Monocyte (primary cell): ENCODE measurements around a stretch of chr6.

- PRO-cap, 2 experiments, result no peak in any of the 2 experiments
Measured at GRCh38 chr6:163386484-163386932, 28.0 kb upstream of the QKI start.

- PRO-cap, 2 experiments, result no peak in any of the 2 experiments
Measured at GRCh38 chr6:163403586-163404000, 10.9 kb upstream of the QKI start.

DNA sequence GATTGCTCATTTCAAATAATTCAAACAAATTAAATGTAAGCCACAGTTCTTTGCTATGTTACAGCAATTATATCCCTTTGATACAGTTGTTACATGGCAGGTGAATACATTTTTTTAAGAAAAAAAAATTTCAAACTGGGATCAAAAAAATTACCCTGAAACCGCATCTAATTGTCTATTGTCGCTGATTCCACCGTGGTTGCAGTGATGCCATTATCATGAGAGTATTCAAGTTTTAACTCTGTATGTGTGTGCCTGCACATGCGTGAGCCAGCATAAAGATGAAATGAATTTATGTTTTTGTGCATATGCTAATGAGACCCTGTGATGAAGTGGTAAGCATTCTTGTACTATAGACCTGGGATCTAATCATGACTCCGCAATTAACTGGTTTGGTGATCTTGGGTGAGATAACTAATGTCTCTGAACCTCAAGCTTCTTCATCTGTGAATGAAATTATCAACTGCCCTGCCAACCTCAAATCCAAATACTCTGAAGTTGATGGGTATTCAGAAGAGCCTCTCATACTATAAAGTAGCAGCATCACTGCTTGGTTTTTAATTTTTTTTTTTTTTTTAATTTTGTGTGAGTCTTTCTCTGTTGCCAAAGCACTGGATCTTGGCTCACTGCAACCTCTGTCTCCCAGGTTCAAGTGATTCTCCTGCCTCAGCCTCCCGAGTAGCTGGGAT, 9.7 kb downstream of the QKI start:
- PRO-cap, 2 experiments, result peak in 2 of 2 experiments; most common plus-strand start position 602 of the sequence (in 2)

- PRO-cap, 2 experiments, result peak in 2 of 2 experiments; most common plus-strand start chr6:163465842 (in 2)
Measured at GRCh38 chr6:163465665-163466096, 51.2 kb downstream of the QKI start.

- PRO-cap, 2 experiments, result peak in 1 of 2 experiments; most common plus-strand start chr6:163466282 (in 1)
Measured at GRCh38 chr6:163466117-163467198, 51.9 kb downstream of the QKI start.

DNA sequence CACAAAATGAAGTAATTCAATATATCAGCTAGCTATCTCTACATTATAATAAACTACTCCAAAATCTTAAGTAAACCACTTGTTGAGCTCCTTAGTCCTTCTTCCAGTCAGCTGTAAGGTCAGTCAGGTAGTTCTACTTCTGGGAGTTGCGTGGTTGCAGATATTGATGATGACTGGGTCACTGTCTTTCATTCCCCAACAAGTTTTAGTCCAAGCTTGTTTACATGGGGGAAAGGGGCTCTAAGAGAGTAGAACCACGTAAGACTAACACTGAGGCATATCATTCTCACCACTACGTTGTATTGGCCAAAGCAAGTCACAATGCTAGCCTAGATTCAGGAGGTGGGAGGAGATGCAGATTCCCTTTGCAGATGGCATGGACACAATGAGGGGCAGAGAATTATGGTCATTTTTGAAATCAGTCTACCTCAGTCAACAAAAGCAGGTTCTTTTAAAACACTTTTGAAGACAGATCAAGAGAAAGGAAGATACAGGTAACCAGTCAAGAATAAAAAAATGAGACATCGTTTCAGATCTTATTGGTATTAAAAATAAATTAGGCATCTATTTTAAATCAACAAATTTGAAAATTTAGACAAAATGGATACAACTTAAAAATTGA, 58.6 kb downstream of the QKI start:
- PRO-cap, 2 experiments, result peak in 2 of 2 experiments; most common plus-strand start position 156 of the sequence (in 1)

DNA sequence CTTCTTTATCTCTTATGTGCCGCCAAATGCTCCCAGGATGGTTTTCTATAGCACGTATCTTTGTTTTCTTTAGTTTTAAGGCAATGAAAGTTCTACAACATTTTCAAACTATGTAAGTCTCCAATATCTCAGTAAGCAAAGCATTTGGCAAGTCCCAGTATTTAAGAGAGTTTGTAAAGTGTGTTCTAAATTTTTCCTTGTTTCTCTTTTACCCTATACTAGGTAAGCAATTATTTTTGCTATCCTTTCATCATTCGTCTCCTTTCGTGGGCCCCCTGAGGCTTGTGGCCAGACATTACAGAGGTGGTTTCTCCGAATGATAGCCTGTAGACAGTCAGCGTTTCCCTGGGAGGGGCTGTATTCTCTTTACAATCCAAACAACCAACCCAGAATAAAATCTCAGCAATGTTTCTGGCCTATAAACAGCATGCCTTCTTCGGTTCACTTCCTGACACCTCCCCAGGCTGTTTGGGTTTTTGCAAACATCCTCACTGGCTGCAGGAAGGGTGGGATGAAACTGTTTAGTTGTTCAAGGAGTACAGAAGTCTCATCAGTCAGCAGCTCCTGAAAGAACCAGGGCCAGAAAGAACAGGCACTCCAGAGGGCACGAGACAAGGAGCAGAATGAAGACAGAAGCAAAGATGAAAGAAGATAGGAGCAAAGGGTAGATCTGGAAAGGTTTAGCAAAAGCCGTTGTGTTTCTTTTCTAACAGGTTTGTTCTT, 349.9 kb downstream of the QKI start:
- PRO-cap, 2 experiments, result no peak in any of the 2 experiments

DNA sequence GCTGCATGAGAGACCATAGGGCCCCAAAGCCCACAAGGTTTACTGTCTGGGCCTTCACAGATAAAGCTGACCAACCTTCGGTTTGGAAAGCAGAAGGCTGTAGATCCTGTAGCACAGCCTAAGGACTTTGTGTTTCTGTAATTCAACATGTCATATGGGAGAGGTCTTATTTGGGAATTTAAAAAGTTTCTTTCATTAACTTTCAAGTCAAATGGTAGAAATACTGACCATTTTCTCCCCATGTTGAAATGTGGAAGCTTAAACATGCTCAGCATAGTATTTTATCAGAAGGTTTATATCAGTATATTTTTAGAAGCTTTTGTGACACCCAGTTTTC, 362.9 kb downstream of the QKI start:
- PRO-cap, 2 experiments, result no peak in any of the 2 experiments

- PRO-cap, 2 experiments, result no peak in any of the 2 experiments
Measured at GRCh38 chr6:163941177-163941816, 526.8 kb downstream of the QKI start.

- PRO-cap, 2 experiments, result no peak in any of the 2 experiments
Measured at GRCh38 chr6:163962537-163963180, 548.1 kb downstream of the QKI start.

GRCh38 chr6:165010078-165010443, 299.3 kb downstream of the C6orf118 start:
- PRO-cap, 2 experiments, result no peak in any of the 2 experiments

GRCh38 chr6:165615577-165616025, 47.4 kb downstream of the PDE10A start:
- PRO-cap, 2 experiments, result no peak in any of the 2 experiments

- PRO-cap, 2 experiments, result no peak in any of the 2 experiments
Measured at GRCh38 chr6:165709372-165709866, 46.4 kb upstream of the PDE10A start.

GRCh38 chr6:165985716-165986516, 181.7 kb downstream of the TBXT start:
- PRO-cap, 2 experiments, result no peak in any of the 2 experiments

- PRO-cap, 2 experiments, result no peak in any of the 2 experiments
Measured at GRCh38 chr6:166005150-166005942, 162.3 kb downstream of the TBXT start.

DNA sequence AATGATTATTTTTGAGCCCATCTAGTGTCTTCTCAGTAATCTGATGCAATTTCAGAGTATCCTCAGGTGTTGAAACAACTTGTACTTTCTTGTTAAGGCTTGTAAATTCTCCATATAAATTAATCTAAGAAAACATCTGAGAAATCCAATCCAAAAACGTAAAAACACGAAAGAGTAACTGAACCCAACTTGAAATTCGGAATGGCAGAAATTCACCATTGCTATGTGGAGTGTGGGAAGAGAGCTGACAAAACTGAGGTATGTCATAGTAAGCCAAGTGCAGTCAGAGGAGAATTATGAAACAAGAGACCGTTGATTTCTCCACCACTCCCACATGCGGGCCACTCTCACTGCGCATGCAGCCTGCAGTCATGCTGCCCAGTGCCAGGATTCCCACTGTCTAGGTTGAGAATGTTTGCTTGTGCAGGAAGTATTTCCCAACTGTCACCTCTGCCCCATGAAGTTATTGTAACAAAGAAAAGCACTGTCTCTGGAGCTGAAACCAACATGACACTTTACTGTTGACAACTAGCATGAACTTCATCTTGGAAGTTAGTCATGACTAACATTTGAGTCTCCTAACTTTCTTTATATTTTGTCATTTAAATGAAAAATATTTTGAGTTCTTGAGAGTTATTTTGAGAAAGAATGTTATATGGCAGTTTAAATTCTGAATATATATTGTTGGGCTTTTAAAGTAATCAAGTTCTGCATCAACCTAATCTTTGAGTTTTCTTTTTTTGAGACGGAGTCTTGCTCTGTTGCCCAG, 18.7 kb upstream of the SFT2D1 start:
- PRO-cap, 2 experiments, result no peak in any of the 2 experiments

DNA sequence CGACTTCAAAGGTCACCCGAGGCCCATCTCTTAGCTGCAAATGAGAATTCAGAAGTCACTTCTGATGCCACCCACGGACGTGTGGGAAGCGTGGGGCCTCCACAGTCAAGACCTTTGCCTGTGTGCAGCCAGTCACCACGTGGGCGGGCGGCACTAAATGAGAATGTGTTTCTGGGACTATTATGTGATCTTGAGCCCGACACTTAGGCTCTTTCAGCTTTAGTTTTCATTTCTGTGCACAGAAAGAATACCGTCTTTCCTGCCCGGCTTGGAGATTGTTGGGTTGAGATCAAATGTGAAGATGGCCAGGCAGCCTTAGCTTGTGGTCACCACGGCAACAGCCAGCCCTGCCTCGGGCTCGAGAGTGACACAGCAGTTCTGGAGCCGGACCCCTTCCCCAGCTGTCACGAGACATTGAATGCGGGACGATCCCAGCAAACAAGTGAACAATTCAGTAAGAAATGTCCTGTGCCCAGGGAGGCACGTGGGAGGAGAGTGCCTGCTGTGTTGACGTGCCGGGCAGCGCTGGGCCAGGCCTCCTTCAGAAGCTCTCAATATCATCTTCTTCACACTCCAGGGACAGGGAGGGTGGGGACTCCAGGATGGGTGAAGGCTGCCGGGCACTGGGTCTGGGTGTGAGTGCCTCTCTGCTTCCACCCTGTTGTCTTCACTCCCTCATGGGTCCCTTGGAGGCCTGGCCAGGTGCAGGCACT, 91.4 kb downstream of the RAMACL start:
- PRO-cap, 2 experiments, result no peak in any of the 2 experiments

- PRO-cap, 2 experiments, result no peak in any of the 2 experiments
Measured at GRCh38 chr6:166588574-166589134, 2.2 kb upstream of the RAMACL start.

DNA sequence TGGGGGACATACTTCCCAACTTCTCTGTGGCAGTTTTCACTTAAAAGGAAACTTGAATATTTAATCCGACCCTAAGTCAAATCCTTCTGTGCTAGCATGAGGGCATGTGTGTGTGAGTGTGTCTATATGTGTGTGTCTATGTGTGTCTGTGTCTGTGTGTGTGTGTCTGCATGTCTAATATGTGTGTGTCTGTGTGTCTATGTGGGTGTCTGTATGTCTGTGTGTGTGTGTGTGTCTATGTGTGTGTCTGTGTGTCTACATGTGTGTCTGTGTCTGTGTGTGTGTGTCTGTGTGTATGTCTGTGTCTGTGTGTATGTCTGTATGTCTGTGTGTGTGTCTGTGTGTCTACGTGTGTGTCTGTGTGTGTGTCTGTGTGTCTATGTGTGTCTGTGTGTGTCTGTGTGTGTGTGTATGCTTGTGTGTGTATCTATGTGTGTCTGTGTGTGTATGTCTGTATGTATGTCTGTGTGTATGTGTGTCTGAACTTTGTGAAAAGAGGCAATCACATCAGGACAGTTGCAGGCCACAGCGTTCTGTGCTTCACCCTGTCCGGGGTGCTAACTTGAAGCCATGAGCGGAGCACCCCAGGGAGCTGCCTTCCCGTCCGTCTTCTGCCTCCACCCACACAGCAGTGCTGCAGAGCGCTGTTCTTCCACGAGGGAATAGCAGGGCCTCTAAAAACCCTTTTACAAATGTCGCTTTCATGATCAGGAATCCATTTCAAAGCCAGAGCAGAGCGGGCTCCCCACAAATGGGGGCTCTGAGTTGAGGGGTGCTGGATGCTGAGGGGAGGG, 131.7 kb downstream of the RNASET2 start:
- PRO-cap, 2 experiments, result no peak in any of the 2 experiments

DNA sequence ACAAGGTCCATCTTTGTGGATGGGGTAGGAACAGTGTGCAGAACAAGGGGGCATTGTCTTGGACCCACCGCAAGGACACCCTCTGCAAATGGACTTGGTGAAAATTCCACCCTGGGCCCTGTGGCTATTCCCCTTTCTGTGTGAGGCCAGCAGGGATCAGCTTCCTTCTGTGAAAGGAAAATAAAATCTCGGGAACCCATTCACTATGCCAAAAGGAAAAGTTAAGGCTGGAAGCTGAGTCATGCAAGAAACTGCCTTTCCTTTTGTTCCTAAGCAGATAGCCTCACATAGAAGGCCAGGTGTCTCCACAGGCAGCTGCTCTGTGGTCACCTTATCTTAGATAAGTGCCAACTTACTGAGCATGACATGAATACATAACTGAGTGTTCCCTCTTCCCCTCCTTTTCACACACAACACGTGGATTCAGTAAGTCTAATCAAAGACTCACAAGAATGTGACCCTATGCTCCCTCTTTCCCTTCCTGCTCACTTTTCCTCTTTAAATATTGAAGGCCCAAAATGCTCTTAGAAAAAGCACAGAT, 66.2 kb upstream of the GPR31 start:
- PRO-cap, 2 experiments, result no peak in any of the 2 experiments